ENCODE measurements around the genes ZNF615, PPP2R1A and VN1R2.

DNA sequence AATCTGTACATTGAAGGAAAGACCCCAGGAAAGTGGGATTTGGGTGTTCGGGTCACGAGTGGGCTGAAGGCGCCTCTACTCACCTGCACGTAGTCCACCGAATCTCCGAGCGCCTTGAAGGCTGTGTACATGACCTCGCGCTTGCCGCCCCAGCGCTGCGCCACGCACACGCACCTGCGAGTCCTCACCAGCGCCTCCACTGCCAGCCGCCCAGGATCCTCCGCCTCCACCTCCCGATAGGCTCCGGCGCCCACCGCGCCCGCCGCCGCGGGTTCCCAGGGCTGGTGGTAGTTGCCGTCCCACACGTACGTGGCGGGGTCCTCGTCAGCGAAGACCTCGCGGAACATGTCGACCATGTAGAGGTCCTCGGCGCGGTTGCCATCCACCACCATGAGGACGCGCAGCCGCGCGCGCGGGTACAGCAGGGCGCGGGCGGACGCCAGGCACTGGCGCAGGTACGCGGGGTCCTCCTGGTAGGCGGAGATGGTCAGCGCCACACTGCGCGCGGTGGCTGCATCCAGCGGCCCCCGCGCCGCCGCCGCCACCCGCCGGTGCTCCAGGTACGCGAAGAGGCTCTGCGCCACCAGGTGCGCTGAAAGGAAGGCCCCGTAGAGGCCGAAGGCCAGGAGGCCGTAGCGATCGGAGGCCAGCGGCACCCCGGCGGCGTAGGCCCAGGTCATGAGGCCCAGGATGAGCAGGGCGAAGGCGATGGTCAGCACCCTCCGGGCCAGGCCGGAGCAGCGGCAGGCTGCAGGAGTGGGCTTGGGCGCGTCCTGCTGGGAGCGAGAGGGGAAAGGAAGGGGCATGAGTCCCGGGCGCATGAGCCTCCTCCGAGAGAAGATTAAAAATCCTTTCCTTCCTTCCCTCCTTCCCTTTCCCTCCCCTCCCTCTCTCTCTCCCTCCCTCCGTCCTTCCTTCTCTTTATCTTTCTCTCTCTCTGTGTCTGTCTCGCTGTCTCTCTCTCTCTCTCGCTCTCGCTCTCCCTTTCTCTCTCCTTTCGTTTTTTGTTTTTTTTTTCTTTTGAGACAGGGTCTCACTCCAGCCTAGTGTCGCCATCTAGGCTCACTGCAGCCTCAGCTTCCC lies 4.3 kb downstream of the HAS1 start:
- PRO-cap: no peak

- PRO-cap: no peak
Measured at GRCh38 chr19:51806826-51807704, 12.1 kb downstream of the FPR3 start.

GRCh38 chr19:51988953-51989311 lies 2.3 kb upstream of the ZNF350 start:
- PRO-cap: no peak

DNA sequence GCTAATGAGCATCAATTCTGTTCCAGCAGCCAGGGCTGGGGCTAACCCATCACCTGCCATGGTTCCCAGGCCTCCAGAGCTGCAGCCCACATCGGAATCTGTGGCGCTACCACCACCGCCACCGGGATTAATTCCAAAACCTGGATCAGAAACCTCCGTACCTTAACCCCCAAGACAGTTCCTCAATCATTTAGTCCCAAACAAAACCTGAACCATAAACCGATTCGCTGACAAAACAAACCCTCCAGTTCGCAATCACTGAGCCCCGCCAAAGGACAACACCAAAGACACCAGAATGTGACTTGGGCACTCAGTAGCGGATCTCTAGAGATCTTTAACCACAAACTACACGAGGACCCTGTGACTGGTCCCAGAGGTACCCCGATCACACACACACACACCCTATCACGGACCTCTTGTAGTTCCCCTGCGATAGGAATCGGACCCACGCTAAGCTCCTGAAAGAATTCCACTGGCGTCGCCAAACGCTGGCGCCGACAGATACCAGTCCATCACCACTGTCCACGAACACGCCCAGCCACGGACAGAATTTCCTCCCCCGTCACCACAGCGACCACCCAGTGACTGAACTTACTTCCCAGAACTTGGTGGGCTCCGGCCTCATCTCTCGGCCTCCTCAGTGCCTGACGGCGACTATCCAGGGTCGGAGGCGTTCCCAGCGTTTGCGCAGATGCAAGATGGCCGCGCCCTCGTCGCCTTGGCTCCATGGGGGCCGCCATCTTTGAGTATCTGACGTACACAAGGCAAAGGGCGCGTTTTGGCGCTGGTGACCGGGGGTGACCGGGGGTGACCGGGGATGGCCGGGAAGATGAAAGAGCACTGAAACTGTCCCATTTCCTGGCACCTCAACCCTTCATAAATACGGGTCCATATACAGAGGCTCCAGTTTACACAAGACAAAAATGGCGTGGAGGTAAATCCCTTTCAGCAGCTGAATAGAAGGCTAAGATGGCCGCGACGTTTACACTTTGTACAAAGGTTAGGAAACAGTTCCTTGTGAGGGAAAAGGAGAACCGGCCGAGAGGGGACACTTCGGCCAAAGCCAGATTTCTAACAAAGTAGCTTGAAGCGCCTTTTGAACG lies at the start of gene ZNF615:
Gene ZNF615 (minus strand): TSS at position 666 of the 1,103 bp plus-strand sequence.
- PRO-cap: bidirectional peak, plus-strand start at position 753 of the sequence, minus-strand start at position 630 of the sequence

GRCh38 chr19:52028817-52029316 lies 688 bp upstream of the ZNF614 start:
- PRO-cap: no peak

GRCh38 chr19:52049546-52049955 lies 913 bp upstream of the ZNF432 start:
- PRO-cap: no peak

- PRO-cap: bidirectional peak, plus-strand start at chr19:52190069, minus-strand start at chr19:52189631; bidirectional peak, plus-strand start at chr19:52190361, minus-strand start at chr19:52190146
Measured at GRCh38 chr19:52189839-52190770, at the start of gene PPP2R1A. PPP2R1A (plus strand) TSS chr19:52190052.

DNA sequence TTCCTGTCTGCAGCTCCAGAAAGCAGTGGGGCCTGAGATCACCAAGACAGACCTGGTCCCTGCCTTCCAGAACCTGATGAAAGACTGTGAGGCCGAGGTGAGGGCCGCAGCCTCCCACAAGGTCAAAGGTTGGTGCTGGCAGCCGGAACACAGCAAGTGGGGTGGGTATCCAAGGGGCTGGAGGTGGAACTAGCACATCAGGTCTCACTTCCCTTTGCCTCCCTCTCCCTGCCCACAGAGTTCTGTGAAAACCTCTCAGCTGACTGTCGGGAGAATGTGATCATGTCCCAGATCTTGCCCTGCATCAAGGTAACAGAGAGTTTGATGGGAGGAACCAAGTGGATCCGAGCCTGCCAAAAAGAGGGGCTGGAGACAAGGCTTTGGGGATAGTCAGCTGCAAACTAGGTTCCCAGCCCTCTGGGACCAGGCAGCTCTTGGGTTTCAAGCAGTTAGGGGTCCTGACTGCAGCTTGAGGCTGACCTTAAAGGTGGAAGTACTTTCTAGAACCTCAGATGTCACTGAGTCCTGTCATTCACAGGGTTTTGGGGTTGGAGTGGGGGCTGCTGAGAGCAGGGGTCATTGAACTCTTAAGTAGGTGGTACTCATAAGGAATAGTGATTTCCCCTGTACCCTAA lies 26.0 kb downstream of the PPP2R1A start:
- PRO-cap: no peak

GRCh38 chr19:52398123-52398678 lies 552 bp downstream of the ZNF528 start:
- PRO-cap: no peak

- PRO-cap: no peak
Measured at GRCh38 chr19:52647423-52648877, 42.3 kb downstream of the ENSG00000269825 start.

DNA sequence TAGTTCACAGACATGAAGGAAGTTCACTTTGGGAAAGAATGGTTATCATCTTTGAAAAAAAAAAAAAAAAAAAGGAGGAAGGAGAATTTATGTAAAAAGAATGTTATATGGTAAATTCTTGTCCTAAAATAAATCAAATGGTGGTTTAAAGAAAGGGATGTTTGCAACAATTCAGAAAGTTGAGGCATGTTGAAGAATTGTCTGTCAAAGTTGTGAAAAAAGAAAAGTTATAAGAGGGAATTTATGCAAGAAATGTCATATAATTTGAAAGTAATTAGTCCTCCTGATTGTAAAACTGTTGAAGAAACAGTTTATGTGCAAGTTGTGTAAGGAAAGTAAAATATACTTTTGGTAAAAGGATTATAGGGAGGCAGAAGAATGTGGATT lies 23.1 kb downstream of the ENSG00000269825 start:
- PRO-cap: no peak

DNA sequence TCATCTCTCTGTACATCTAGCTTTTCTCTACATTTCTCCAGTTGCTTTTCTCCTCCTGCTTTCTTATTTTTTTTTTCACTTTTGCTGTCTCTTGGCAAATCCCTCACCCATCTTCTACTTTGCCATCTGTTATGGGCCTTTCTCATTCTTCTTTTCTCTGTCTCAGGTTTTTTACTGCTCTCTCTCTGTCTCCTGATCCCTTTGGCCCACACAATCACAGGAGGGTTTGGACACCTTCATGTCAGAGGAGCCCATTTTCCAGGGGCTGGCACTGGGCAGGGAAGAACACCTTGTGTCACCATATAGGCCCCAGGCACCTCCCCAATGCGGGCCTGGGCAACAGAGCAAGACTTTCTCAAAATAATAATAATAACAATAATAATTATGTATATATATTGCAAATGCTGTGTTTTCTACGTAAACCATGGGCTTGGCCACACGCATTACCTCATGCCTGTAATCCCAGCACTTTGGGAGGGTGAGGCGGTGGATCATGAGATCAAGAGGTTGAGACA lies 4.4 kb downstream of the ZNF320 start:
- PRO-cap: no peak

DNA sequence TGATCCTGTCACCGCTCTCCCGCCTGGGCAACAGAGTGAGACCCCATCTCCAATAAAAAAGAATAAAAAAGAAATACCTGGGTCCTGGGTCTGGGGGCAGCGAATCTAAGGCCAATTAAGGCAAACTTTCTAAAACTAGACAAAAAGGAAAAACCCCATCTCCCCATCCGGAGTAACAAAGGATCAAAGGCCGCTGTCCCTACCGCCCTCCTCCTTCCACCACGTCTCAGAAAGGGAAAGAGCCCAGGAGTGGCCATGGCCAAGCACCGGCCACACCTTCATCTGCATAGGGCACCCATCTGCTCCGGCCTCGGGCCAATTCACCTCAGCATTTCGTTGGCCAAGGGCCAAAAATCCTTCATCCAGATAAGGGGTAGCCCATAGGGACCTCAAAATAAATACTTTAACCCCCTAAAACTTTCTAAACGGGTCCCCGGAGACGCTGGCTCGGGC lies 750 bp downstream of the ZNF320 start:
- PRO-cap: no peak

DNA sequence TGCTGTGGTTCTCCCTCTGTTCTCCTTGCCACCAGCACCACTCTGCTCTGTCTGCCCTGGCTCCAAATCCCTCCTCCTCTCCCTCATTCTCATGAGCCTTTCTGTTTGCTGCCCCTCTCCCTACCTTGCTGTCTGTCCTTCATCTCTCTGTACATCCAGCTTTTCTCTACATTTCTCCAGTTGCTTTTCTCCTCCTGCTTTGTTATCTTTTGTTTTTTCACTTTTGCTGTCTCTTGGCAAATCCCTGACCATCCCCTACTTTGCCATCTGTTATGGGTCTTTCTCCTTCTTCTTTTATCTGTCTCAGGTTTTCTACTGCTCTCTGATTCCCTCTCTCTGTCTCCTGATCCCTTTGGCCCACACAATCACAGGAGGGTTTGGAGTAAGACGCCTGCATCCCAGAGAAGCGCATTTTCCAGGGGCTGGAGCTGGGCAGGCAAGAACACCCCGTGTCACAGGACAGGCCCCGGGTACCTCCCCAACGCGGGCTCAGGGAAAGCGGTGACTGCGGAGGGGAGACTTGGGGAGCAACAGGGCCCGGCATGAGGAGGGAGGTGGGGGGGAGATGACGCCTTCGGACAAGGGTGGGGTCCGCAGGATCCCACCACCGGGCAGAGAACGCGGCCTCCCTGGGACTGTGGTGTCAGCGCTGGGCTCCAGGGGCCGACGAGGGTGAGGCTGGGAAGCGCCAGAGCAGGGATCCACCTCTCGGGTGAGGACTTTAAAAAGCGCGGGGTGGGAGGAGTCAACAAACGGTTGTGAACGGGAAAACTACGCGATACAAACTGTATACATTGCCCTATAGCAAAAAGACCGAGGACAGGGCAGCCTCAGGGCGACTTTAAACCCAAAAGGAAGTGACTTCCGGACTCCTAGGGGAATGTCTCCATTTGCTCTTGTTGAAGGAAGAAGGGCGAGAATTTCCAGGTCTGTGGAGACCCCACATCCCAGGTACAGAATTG lies 588 bp downstream of the ZNF888 start:
- PRO-cap: no peak

DNA sequence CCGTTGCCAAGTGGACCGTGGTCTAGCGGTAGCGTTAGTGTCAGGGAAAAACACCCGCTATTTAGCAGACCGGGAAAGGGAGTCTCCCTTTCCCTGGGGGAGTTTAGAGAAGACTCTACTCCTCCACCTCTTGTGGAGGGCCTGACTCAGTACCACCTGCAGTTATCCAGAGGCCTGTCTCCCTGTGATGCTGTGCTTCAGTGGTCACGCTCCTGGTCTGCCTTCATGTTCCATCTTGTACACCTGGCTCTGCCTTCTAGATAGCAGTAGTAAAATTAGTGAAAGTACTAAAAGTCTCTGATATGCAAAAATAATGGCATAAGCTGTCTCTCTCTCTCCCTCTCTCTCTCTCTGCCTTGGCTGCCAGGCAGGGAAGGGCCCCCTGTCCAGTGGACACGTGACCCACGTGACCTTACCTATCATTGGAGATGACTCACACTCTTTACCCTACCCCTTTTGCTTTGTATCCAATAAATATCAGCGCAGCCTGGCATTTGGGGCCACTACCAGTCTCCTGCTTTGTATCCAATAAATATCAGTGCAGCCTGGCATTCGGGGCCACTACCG lies at the start of gene VN1R2:
Gene VN1R2 (plus strand): TSS at position 345 of the 567 bp plus-strand sequence.
- PRO-cap: no peak

- PRO-cap: no peak
Measured at GRCh38 chr19:53332924-53333480, 547 bp upstream of the ZNF845 start.

DNA sequence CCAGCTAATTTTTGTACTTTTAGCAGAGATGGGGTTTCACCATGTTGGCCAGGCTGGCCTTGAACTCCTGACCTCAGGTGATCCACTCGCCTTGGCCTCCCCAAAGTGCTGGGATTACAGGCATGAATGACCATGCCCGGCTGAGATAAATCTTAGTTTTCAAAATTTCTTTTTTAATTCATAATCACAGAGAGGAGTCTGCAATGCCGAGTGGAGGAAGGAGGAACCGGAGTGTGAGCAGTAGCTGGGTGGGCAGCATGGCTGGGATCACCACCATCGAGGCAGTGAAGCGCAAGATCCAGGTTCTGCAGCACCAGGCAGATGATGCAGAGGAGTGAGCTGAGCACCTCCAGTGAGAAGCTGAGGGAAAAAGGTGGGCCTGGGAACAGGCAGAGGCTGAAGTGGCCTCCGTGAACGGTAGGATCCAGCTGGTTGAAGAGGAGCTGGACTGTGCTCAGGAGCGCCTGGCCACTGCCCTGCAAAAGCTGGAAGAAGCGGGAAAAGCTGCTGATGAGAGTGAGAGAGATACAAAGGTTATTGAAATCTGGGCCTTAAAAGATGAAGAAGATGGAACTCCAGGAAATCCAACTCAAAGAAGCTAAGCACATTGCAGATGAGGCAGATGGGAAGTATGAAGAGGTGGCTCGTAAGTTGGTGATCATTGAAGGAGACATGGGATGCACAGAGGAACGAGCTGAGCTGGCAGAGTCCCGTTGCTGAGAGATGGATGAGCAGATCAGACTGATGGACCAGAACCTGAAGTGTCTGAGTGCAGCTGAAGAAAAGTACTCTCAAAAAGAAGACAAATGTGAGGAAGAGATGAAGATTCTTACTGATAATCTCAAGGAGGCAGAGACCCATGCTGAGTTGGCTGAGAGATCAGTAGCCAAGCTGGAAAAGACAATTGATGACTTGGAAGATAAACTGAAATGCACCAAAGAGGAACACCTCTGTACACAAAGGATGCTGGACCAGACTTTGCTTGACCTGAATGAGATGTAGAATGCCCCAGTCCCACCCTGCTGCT lies 10.1 kb downstream of the ZNF761 start:
- PRO-cap: no peak

GRCh38 chr19:53463251-53463837 lies 4.2 kb upstream of the ZNF813 start:
- PRO-cap: no peak

DNA sequence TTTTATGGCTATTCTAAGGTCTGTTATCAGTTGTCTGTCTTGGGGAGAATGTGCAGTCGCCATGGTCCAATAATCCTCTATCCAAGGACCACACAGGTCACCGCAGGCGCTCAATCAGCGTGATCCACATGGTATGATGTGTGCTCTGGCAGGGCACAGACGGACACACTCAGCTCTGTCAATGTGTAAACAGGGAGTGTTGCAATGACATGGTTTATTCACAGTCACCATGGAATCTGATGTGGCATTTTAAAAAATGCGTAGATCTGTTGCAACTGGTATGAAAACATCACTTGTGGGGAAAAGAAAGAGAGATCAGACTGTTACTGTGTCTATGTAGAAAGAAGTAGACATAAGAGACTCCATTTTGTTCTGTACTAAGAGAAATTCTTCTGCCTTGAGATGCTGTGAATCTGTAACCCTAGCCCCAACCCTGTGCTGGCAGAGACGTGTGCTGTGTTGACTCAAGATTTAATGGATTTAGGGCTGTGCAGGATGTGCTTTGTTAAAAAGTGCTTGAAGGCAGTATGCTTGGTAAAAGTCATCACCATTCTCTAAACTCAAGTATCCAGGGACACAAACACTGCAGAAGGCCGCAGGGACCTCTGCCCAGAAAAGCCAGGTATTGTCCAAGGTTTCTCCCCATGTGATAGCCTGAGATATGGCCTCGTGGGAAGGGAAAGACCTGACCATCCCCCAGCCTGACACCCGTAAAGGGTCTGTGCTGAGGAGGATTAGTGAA lies 30.0 kb downstream of the ZNF813 start:
- PRO-cap: no peak

- PRO-cap: no peak
Measured at GRCh38 chr19:53566479-53566958, 28.6 kb downstream of the ZNF331 start.

Measured in bronchial lymph node (tissue), 1 donor.